BE2C (cell line): ENCODE measurements around the genes MRPL27, LRRC59, ACSF2, EPN3 and LUC7L3.

- RRBS: no CpG with 5 or more reads among the region's 2 CpGs
Measured at GRCh38 chr17:50196867-50197126, 4.6 kb downstream of the COL1A1 start.

- RRBS: no CpG with 5 or more reads among the region's 6 CpGs
Measured at GRCh38 chr17:50198153-50198699, 3.2 kb downstream of the COL1A1 start.

- RRBS: 22% methylated on average over 2 of the region's 4 CpGs
Measured at GRCh38 chr17:50201718-50202123, 290 bp upstream of the COL1A1 start.

- RRBS: 73% methylated on average over 2 of the region's 14 CpGs
Measured at GRCh38 chr17:50257744-50258150, 16.5 kb upstream of the TMEM92 start.

DNA sequence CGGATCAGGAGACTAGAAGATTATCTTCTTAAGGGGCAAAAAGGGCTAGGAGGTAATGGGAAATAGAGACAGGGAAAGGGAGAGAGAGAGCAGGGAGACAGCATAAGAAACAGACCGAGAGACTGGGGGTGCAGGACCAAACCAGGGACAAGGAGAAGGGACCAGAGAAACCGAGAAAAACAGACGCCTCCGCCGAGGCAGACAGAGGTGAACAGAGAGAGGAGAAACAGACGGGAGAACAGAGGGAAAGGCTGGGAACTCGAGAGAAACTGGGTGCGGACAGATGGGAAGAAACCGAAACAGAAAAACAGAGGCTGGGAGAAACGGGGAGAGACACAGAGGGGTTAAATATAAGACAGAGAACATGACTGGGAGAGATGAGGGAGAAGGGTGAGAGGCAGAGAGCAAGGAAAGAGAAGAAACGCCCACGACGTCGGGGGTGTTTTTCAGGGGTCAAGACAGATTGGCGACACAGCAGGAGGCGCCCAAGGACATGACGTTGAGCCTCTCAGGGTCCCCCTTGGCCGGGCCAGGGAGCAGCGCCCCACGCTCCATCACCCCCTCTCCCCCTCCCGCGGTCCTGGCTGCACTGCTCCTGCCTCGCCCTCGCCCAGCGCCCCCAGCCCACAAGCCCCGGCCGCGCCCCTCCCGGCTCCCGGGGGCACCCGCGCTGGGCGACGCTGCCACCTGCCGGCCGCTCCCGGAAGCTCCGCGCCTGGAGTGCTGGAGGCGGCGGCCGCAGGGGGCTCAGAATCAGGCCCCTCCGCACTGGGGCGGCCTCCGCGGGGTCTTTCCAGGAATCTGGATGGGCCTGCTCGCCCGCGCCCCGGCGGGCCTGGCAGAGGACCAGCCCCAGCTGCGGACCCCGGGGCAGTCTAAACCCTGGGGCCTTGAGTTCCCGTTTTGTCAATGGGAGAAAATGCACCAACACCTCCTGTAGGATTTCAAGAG, 1.4 kb upstream of the TMEM92 start:
- RRBS: 2% methylated on average over 17 of the region's 55 CpGs

DNA sequence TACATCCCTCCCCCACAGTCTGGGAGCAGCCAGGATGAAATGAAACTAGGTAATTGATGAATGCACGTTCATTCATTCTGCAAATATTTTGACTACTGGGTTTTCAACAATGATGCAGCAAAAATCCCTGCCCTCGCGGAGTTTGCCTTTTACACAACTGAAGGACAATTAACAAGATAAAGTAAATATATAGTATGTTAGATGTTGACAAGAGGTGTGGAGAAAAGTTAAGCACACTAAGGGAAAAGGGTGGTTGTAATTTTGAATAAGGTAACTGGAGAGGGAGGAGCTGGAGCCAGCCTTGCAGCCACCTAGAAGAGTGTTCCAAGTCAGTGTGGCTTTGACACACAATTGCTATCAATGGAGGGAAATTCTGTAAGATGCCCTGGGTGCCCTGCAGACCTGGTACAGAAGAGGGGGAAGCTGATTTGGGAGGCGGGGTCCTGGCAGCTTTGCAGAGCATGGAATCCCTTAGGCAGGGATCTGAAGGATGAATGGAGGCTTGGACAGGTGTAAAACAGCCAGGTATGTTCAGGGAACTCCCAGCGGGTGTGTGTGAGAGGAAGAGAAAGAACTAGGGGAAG, 2.5 kb downstream of the TMEM92 start:
- RRBS: no CpG with 5 or more reads among the region's 5 CpGs

DNA sequence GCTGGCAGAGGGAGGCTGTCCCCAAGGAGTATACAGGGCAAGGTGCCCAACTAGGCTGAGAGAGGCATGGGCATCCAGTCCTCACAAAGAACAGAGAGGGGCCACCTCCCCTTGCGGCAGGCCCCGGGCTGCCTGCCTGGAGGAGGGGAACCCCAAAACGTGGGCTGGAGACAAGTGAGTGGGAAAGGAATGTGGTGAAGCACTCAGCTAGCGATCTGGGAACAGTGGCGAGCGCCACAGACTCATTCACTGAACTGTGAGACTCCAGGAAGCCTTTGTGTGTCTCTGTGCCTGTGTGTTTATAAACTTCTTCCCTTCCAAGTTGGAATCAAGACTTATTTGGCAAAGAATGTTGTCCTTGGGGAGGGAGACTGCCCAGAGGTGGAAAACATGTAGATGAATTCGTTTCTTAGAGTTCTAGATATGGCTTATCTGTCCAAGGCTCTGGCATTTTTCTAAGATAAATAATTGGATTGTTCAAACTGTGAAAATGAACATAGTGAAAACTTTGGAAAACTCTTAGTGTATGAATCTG, 30.8 kb downstream of the TMEM92 start:
- RRBS: no CpG with 5 or more reads among the region's 7 CpGs

DNA sequence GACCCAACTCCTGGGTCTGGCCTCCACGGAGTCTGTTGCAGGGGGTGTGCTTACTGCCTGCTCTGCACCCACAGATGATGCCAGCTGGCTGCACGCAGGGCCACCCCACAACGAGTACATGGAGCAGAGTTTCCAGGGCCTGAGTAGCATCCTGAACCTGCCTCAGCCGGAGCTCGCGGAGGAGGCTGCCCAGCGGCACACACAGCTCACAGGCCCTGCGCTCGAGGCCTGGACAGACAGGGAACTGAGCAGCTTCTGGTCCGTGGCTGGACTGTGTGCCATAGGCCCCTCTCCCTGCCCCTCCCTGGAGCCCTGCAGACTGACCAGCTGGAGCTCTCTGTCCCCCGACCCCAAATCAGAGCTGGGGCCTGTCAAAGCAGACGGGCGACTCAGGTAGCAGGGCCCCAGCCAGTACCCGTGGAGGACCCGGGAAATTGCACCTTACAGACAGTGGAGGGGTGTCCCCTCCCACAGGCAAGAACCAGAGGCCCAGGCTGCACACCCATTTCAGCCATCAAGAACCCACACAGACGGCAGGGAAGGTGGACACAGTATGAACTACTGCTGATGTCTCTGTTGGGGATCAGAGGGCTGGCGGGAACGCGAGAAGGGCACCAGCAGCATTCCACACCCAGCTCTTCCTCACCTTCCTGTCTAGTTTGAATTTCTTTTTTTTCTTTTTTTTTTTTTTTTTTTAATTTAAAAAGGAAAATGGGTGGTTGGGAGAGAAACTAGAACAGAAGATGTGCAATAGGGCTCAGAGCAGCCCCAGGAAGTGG, 12.9 kb downstream of the MRPL27 start:
- RRBS: no CpG with 5 or more reads among the region's 19 CpGs

DNA sequence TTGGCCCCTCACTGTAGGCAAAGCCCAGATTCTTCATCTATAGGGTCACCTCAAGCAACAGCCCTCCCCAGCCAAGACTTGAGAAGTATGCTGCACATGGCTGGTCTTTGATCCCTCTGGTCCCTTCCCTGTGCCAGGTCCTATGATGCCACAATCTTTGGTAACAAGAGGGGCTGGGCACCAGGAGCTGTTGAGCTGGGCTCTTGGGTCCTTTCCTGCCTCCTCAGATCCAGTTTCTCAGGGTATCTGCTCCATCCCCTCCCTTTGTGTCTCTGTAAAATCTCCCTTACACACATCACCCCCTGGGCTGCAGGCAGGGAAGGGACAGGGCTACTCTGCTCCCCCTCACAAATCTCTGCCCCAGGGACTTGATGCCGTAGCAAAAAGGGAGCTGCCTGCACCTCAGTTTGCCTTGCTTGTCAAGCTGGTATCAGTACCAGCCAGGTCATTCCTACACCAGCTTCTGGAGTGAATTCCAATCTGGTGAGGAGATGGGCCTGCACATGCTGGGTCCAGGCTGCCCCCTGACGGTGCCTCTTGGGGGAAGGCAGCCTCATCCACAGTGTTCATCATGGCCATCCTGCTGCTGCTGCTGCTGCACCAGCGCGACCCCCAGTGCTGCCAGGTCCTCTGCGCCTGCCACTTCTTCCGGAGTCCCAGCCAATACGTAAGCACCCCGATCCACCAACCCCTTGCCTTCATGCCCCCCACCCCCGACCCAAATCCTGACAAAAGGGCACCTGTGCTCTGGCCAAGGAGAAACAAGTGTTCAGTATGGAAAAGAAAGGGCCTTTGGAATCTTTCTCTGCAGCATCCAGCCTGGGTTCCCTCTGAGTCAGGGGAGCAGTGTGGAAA, 8.4 kb downstream of the MRPL27 start:
- RRBS: no CpG with 5 or more reads among the region's 9 CpGs

DNA sequence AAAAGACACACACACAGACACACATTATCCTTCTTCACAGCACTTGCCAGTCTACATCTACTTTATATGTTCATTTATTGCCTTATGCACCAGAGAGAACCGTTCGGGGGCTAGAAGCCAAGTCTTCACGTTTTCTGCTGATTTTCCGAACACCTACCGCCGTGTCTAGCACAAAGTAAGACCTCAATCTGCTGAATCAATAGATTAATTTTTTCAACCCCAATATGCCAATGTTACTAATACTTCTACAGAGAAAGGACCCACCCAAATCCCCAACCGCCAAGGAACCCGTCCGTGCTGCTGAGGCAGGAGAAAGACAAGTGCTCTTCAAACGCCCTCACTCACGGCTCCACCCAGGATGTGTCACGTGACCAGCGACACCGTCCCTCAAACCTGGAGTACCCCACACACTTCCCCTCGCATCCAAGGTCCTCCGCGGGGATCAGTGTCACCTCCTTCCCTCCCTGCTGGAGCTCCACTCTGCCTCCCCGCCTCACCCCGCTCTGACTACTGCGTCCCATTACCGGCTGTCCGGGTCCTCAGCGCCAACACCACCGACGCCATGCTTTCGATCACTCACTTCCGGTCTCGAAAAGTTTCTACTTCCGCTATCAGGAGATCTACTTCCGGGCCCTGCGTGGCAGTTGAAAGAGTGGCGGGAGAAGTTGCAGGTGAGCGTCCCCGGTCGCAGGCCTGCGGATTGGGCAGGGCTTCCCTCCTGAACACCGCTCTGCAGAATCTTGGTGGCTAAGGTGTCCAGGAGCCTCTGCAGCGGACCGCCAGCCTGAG, at the start of gene MRPL27:
Gene MRPL27 (minus strand): TSS at position 578 of the 789 bp plus-strand sequence.
- RRBS: 2% methylated on average over 11 of the region's 39 CpGs

DNA sequence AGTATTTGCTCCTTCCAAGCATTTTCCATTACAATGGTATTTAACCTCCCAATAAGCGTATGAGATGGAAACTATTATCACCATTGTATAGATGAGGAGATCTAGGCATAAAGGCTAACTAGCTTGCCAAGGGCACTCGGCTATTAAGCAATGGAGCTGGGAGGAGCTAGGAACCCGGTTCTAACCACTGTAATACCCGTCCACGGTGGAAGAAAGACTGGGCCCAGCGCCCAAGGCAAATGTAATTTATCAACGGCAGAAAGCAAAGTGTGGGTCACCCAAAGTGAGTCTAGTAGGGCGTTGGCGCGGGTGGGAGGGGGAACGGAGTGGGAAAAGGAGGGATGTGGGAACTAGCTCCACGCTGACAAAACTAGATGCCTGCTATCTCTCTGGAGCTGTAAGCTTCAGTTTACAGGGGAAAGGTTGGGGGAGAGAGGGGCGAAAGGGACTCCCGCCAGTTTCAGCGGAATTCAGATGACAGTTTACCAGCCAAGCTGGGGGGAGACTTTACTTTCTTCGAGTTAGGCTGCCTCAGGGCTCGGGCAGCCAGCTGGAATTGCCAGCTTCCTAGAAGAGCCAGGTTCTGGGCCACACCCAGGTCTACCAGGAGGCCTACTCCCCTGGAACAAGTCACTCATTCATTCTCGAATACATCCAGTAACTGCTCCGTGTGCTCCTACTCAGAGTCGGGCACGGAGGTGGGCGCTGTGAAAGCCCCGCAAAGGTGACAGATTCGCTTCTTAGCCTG, 928 bp downstream of the LRRC59 start:
- RRBS: no CpG with 5 or more reads among the region's 24 CpGs

DNA sequence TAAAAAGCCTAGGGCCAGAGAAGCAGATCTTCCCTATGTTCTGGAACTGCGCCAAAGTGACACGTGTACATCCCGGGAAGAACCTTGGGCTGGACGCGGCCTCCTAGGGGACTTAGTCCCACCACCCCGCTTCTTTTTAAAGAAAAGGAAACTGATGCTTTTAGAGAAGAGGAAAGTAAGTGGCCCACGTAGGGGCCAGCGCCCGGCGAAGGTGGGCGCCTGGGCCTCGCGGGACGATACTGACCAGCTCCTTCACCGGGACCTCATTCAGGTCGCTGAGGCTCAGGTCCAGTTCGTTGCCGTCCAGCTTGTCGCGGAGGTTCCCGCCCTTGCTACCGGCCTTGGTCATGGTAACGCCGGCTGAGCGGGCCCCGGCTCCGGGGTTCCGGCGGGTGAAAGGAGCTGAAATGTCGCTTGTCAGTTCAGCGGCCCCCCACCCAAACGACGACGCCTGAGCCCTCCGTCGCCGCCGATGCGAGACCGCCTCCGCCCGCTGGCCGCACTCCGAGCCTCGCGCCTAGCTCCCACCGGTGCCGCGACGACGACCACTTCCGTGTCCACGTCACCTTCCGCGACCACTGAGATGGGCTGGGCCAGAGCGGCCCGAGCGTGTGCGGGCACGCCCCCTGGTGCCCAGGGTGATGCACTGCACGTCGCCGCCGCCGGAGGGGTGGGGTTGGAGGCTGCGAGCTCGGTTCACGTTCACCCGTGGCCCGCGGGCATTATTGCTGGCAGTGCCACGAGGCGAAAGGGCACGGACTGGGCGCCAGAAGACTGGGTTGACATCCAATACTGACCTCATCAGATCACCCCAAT, at the start of gene LRRC59:
Gene LRRC59 (minus strand): TSS at position 555 of the 816 bp plus-strand sequence.
- RRBS: 1% methylated on average over 11 of the region's 75 CpGs

DNA sequence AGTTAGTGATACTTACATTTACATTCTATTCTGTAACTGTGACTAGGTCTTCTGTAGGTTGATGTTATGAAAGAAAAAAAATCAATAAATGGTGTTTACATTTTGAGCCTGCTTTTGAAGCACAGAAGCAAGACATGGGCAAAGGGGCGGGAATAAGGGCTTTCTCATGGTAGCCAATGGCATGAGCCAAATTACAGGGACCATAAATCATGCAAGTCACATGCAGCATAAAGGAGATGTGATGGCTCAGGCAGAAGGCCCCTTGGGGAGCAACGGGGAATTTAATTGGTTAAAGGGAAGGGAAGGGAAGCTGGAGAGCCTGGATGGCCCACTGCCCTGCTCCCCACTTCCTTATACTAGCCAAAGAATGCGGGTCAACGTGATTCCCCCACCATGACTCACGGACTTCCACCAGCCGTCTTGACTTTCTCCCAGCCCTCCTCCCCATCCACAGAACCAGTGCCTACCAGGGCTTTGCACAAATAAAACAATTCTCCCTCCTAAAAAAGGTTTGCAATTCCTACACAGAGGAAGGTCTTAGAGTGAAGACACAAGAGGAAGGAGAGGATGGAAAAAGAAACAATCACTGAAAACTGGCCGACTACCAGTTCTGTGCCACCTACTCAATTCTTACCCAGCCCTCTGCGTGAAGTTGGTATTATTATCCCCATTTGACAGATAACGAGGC, 2.2 kb upstream of the ACSF2 start:
- RRBS: no CpG with 5 or more reads among the region's 9 CpGs

DNA sequence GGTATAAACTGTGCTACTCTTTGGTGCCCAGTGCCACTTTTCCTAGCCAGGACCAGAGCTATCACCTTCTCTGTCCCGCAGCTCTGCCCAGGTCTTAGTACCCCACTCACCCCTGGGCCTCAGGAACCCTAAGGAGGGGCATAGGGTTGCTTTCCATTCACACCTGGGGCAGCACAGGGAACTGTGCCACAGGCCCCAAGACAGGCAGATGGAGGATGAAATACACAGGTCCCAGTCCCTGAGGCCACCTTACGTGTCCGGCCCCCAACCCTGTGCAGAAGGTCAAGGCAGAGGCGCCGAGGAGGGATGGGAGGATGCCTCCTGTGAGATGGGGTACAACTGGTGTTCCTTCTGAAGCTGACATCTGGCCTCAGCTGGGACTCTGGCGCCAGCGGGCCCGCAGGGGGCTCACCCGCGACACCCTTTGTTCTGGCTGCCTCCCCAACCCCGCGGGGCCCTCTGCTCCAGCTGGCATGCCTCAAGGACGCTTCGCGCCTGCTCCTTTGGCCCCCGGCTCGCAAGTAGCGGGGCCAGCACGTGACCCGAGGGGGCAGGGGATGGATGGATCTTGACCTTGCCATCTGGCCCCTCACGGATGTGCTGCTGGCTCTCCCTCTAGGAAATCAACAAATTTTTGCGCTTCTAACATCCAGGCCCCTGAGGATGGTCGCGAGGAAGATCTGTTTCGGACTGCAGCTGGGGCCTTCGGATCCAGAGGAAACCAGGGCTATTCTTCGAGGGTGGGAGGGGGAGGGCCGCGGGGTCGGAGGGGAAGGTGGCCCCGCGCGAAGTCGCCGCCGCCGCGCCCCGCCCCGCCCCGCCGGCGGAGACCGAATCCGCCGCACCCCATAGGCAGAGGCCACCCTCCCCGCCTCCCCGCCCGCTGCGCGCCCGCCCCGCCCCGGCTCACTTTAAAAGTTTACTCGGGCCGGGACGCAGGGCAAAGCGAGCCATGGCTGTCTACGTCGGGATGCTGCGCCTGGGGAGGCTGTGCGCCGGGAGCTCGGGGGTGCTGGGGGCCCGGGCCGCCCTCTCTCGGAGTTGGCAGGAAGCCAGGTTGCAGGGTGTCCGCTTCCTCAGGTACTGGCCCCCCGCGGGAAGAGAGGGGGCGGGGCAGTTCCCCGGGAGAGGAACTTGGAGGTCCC, at the start of gene ACSF2:
Gene ACSF2 (plus strand): TSS at position 909 of the 1,145 bp plus-strand sequence.
- RRBS: 3% methylated on average over 28 of the region's 72 CpGs

DNA sequence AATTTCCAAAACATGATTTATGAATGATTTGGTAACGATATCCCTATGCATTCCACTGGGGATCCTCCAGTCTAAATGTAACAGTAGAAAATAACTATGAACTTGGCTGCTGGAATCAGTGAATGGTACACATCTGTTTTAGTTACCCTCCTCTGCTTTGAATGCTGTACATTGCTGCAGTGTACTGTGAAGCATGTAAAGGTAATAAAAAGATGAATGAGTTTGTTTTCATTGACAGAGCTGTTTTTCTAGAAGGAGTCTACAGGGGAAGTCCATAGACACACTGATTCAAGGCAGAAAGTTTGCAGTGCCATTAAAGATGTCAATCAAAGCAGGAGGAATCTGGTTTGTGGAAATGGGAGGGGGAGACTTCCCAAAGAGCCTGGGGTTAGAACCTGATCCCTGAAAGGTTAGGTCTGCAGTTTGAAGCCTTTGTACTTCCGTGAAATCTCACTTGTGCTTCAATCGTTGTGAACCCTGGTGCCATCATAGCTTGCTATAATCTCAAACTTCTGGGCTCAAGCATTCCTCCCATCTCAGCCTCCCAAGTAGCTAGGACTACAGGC, 5.1 kb downstream of the ACSF2 start:
- RRBS: no CpG with 5 or more reads among the region's 3 CpGs

GRCh38 chr17:50464730-50465776, 3.6 kb downstream of the CHAD start:
- RRBS: no CpG with 5 or more reads among the region's 15 CpGs

GRCh38 chr17:50532568-50532954, at the start of gene EPN3:
Gene EPN3, plus strand, starts transcription at chr17:50532735.
- RRBS: no CpG with 5 or more reads among the region's 16 CpGs

- RRBS: no CpG with 5 or more reads among the region's 25 CpGs
Measured at GRCh38 chr17:50533409-50534268, 1.1 kb downstream of the EPN3 start.

DNA sequence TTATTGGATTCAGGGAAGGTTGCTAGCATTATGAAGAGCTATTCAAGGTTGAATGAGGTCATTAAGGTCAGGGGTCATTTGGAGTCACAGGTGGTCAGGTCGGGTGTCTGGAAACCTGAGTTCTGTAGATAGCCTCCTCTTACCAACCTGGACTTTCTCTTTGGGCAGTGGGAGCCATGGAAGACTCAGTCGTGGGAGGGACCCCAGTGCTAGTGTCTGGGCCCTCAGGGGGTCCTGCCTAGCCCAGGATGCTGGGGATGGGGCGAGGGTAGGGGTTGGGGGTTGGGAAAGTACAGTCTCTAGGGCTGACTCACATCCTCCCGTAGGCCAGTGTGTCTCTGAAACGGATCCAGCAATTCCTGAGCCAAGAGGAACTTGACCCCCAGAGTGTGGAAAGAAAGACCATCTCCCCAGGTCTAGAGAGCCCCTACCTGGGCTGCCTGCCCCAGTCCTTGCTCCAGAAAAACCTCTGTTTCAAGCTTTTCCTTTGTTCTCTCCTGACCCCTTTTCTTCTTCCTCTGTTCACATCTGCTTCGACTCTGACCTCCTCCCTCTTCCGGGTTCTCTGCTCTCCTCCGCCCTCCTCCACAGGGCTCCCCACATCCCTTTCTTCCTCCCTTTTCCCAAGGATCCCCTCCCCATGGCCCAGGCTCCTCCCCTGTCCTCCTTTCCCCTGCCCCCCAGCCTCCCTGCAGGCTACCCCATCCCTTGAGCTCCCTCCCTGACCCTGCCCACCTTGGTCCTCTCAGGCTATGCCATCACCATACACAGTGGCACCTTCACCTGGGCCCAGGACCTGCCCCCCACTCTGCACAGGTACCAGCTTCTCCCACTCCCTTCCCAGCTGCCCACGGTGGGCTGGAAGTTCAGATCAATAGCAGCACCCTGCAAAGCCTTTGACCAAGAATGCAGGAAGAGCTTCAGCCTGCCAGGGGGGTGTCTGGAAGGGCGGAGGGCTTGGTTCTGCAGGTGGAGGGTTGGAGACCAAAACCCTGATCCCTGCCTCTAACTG, 33.7 kb downstream of the ABCC3 start:
- RRBS: no CpG with 5 or more reads among the region's 10 CpGs

DNA sequence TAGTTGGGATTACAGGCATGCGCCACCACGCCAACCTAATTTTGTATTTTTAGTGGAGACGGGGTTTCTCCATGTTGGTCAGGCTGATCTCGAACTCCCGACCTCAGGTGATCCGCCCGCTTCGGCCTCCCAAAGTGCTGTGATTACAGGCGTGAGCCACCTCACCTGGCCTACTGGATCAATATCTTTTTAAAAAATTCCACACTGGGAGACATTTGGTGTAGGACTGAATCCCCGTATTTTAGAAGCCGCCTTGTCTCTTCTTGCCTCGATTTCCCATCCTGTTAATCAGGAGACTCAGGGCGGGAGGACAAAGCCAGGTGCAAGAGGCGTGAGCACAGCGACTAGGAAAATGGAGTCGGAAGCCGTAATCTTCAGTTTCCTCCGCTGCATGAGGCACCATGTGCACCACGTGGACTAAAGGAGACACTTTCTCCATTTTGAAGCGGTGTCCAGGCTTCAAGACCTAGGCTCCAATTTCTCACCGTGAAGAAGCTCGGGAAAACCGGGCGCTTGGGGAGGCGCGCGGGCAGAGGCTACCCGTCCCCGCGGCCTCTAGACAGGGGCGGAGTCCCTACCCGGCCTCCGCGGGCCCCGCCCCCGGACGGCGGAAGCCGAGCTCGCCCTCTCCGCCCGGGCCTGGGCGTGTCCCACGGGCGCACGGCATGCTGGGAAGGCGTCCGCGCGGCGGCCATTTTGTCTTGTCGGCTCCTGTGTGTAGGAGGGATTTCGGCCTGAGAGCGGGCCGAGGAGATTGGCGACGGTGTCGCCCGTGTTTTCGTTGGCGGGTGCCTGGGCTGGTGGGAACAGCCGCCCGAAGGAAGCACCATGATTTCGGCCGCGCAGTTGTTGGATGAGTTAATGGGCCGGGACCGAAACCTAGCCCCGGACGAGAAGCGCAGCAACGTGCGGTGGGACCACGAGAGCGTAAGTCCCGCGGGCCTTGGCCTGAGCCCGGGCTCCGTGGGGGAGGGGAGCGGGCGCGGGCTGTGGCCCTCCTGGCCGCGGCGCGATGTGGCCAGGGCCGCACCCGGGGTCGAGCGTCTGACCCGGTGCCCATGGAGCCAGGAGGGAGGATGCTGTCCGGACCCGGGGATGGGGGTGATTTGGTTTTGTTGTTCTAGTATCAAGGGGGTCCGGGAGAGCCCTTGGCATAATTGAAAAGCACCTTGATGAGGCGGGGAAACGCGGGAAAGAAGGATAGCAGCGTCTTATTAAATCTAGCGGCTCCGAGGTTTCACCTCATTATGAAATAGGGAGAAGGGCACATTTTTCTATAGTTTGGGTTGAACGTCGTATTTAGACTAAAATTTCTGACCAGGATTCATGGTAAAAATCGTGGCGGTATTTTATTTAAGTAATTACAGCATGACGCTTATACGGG, at the start of gene LUC7L3:
Gene LUC7L3 (plus strand): TSS at position 699 of the 1,384 bp plus-strand sequence.
- RRBS: under 1% methylated on average over 27 of the region's 106 CpGs